Heart (tissue), 3 donors: ENCODE results near the genes ZSCAN30 and ZNF24.

- RAMPAGE, long total RNA, 2 experiments = no peak in any of the 2 experiments
Measured at GRCh38 chr18:33248402-33248654, 192.2 kb downstream of the CCDC178 start.

DNA sequence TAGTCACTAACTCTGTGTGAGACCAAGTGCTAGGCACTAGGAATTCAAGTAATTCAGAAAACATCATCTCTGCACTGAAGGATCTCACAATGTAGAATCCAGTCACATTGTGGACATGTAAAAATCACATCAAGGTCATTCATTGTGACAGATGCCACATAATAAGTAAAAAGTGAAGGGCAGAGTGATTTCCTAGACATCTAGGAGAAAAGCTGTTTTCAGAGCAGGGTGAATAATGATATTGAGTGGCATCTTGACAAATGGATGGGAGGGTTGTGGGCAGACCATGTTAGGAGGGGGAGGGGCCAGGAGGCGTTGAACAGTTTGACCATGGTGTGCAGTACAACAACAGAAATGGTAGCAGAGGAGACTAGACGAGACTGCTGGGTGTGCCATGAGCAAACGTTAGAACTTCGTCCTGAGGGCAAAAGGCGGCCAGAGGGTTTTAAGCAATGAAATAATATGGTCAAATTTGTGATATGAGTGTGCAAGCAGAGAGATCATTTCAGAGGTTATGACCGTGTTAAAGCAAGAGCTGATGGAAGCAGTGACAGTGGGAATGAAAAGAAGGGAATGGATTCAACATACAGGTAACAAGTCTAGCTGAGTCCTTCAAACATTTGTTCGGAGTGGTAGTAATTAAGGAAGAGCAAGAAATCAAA is 93.9 kb downstream of the DTNA start:
- RAMPAGE, long total RNA, 2 experiments = no peak in any of the 2 experiments

- RAMPAGE, long total RNA, 2 experiments = no peak in any of the 2 experiments
Measured at GRCh38 chr18:34817881-34818566, 107.9 kb downstream of the DTNA start.

- RAMPAGE, long total RNA, 2 experiments = no peak in any of the 2 experiments
Measured at GRCh38 chr18:34860488-34860992, 150.4 kb downstream of the DTNA start.

DNA sequence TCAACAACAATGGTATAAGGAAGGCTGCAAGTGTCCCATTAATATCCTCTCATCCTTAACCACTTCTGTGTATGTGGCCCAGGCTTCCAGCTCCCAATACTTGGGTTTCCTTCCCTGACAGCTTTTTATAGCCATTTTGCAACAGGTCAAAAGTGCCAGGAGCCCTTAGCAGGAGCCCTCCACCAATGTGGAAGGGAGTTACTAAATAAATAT is 84.2 kb upstream of the MAPRE2 start:
- RAMPAGE, long total RNA, 2 experiments = no peak in any of the 2 experiments

- RAMPAGE, long total RNA, 2 experiments = start-site peak on the plus strand in 1 of 2 experiments, at chr18:34976992-34977063 at its widest, 115 reads per replicate; start-site peak on the minus strand in 1 of 2 experiments, at chr18:34976944-34976995 at its widest, 12 reads per replicate
Measured at GRCh38 chr18:34976766-34977213, 64.4 kb upstream of the MAPRE2 start.

- RAMPAGE, long total RNA, 2 experiments = no peak in any of the 2 experiments
Measured at GRCh38 chr18:35029691-35030109, 11.5 kb upstream of the MAPRE2 start.

DNA sequence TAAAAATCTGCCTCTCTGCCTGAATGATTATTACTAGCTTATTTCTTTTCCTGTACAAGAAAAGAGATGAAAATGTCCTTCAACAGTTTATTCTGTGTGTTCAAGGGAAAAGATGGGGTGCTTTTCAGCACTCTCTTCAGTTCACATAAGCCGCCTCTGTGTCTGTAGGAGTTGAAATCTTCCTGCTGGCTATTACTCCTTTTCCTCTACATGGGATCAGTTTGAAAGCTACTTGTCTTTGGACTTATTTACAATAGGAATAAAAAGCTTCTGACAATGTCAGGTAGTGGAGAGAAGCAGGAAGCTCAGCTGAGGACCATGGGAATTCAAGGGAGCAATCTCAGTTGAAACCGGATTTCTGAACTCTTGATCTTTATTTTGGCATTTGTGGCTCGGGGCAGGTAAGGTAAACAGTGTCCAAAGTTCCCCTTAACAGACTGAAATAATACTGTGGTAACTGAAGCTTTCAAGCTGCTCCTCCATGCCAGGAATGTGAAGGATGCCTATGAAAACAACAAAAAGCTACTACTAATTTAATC is 43.4 kb downstream of the MAPRE2 start:
- RAMPAGE, long total RNA, 2 experiments = no peak in any of the 2 experiments

DNA sequence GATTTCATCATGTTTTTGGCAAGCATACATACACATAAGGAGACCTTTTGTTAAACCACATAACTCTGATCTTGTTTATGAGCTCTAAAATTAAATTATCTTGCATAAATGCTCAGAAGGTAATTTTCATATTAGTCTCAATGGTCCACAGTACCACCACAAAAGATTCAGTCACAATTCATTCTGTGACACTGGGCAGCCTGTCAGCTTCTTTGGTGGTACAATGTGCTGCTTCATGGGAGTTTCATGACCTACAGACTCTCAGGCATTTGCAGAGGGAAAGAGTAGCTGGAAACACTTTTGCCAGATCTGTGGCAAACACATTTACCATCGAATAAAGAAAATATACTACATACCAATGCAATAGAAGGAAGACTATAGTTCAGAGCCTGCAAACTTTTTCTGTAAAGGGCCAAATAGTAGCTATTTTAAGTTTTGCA is 51.3 kb upstream of the ZNF397 start:
- RAMPAGE, long total RNA, 2 experiments = no peak in any of the 2 experiments

DNA sequence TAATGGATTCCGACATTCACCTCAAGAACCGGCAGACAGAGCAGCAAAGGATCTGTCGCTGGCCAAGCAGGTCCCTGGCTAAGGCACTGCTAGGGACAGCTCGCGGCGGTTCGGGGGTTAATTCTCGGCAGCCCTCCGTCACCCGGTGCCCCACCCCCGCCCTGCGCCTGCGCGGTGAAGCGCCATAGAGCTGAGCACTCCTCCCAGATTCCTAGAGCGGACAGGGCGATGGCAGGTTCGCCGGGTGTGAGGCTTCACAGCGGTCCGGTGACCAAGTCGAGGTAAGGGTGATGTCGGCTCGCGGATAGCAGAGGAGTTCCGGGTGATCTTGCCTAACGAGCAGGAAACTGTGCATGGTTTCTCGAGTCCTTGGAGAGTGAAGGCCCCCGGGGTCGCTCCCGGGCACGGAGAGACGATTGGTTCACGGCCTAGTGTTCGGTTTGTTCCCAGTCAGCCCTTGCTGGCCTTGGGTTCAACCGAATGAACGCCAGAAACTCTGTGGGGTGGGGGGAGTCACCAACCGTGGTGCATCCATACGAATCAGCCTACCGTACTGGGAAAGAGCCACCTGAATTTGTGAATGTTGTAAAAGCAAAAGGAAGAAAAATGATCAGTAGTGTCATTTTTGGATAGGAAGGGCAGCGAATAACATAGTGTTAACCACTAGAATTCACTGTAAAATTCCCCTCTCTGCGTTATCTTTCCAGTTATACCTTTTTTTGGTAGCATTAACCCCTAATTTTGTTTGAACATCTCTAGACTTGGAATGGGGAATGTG is at the start of gene ZSCAN30:
Gene ZSCAN30, minus strand, starts transcription at position 119 of the 778 bp plus-strand sequence.
- RAMPAGE, long total RNA, 2 experiments = start-site peak on the plus strand in 2 of 2 experiments, centred at positions 236 to 238 of the sequence, 521 to 2,161 reads per replicate

DNA sequence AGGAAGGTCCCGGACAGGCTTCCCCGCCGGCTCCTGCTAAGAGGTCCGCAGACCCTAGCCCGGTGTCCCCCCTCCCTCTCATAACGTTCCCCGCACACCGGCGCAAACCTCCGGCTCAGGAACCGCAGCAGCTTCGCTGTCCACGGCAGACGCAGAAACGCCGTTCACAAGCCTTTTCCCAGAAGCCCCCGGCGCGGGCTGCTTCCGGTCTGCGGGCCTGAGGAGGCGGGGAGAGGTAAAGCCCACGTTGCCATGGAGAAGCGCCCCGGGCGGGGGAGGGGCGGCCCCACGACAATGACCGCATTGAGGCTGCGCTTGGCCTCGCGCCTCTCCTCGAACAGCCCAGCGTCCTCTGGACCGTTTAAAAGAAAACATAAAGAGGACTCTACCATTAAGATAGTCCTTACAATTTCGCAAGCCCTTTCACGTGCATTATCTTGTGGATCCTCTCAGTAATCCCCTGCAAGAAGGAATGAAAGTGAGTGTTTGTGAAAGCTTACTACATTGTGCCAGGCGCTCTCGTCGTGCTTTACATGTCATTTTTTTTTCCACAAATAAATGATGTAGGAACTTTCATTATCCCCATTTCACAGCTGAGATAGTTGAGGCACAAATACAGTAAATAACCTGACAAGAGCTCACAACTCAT is at the start of gene ZNF24:
Gene ZNF24, minus strand, starts transcription at position 159 of the 649 bp plus-strand sequence.
- RAMPAGE, long total RNA, 2 experiments = start-site peak on the minus strand in 2 of 2 experiments, centred at positions 146 to 177 of the sequence, 53 to 370 reads per replicate

DNA sequence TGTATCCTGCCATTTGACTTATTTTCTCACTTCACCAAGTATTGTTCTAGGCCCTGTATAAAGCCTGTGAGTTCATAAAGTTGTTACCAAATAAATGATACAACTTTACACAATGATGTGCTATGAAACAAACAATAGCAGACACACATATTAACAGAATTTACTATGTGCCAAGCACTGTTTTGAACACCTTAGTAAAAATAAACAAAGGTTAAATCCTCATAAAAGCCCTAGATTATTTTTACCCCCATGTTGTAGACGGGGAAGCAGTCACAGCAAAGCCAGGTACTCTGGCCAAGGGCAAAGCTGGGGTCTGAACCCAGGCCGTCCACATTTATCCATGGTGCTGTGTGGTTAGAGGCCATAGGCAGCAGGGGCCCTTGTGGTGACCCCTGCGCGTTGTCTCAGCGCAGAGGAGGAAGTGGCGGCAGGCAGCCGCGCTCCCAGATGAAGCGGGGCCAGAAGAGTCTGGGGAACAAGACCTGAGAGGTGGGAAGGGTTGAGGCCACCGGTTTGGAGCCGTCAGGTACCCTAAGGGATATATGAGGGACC is 910 bp downstream of the ZNF396 start:
- RAMPAGE, long total RNA, 2 experiments = no peak in any of the 2 experiments

DNA sequence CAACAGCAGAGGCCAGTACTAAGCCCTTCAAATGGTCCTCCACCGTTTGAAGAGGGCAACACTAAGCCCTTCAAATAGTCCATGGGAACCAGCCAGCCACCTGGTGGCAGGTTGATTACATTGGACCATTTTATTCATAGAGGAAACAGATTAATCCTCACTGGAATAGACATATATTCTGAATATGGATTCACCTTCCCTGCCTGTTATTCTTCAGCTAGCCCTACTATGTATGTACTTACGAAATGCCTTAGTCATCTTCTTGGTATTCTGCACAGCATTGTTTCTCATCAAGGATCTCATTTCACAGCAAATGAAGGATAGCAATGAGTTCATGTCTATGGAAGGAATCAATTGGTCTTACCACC is 10.0 kb upstream of the ZNF396 start:
- RAMPAGE, long total RNA, 2 experiments = no peak in any of the 2 experiments

- RAMPAGE, long total RNA, 2 experiments = no peak in any of the 2 experiments
Measured at GRCh38 chr18:35456300-35456891, 41.4 kb downstream of the INO80C start.

- RAMPAGE, long total RNA, 2 experiments = no peak in any of the 2 experiments
Measured at GRCh38 chr18:35466536-35467374, 31.0 kb downstream of the INO80C start.

- RAMPAGE, long total RNA, 2 experiments = no peak in any of the 2 experiments
Measured at GRCh38 chr18:35470489-35470700, 27.4 kb downstream of the INO80C start.

GRCh38 chr18:35513497-35514046 is 15.8 kb upstream of the INO80C start:
- RAMPAGE, long total RNA, 2 experiments = no peak in any of the 2 experiments

DNA sequence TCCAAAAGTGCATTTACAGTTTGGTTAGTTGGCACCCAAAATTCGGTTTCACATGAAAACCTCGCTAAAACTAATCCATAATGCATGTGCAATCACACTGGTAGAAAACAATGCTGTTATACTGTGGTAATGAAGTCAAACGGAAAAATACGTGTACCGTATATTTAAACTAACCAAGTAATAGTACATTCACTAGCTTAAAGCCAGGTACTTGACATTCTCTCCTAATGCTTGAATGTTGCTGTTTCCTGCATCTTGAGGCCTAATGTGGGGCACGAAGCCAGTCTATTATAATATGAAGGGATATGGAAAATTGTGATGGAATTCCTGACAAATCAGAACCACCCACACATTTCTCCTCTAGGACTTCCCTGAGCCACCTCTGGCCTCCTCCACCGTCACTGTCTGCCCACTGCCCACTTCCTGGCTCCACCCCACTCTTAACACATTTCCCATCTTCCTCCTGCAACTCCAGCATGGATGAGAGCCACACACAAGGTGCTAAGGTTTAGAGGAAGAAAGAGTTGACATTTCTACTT is 18.9 kb upstream of the INO80C start:
- RAMPAGE, long total RNA, 2 experiments = no peak in any of the 2 experiments

GRCh38 chr18:35610079-35610686 is 28.6 kb downstream of the GALNT1 start:
- RAMPAGE, long total RNA, 2 experiments = no peak in any of the 2 experiments

GRCh38 chr18:35616709-35617418 is 35.3 kb downstream of the GALNT1 start:
- RAMPAGE, long total RNA, 2 experiments = no peak in any of the 2 experiments